Airway epithelial cell (primary cell): Measurements from ENCODE around the genes RTF2 and FAM209B.

DNA sequence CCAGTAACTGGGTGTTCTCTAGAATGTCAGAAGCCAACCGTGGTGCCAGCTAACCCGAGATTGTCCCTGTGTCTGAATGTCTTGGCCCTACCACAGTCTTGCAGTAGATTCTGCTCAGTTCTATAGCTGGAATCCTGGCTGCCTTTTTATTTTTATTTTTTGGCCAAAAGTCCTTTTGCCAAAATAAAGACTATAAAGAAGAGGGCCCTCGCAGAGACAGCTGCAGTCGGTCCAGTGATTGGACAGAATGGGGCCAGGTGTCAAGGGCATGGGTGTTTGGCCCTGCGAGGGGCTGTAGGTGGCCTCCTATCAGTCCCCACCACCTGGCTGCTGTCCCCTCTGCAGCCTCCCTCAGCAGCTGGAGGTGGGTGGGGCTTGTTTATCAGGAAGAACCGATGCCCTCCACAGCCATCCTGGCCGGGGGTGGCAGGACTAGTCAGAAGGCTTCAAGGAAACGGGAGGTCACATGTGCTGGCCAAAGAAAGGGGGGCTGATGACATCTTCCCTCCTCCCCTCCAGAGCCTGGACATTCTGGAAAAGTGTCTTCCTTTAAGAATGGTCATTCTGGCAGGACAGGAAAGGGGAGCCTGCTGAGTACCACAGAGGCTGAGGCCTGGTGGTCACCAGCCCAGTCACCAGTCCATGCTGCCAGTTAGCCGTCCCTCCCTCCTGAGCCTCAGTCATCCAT lies 4.0 kb downstream of the FAM210B start:
- RAMPAGE, long total RNA: no peak

DNA sequence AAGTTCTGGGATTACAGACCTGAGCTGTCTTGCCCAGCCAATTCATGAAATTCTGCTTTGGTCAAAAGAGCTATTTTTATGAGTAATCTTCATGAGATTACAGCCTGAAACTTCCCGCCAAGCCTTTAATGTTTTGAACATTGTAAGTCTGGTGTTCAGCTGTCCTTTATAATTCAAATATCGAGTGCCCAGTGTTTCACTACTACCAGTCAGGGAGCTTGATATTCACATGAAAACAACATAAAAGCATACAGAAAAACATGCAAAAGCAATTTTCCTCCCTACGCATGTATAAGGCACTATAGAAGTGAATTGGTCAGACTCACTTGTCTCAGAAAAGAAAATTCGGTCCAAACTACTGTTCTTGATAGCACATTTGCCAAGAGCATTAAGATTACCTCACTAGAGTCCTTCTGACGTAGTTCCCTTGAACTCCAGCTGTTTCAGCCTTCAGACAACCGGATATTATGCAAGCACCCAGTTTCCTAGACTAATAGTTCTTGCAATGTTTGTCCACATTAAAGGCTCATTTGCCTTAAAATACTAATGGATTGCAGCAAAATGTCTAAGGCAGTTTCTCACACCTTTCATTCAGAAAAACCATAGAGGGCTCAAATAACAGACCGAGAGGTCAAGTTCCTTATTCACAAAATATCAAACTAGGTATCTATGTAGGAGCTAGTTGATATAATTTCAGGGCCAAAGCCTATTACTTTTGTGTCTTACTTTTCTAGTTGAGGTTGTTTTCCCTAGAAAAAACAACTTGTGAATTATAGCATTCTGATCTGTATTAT lies 2.6 kb upstream of the CASS4 start:
- RAMPAGE, long total RNA: no peak

DNA sequence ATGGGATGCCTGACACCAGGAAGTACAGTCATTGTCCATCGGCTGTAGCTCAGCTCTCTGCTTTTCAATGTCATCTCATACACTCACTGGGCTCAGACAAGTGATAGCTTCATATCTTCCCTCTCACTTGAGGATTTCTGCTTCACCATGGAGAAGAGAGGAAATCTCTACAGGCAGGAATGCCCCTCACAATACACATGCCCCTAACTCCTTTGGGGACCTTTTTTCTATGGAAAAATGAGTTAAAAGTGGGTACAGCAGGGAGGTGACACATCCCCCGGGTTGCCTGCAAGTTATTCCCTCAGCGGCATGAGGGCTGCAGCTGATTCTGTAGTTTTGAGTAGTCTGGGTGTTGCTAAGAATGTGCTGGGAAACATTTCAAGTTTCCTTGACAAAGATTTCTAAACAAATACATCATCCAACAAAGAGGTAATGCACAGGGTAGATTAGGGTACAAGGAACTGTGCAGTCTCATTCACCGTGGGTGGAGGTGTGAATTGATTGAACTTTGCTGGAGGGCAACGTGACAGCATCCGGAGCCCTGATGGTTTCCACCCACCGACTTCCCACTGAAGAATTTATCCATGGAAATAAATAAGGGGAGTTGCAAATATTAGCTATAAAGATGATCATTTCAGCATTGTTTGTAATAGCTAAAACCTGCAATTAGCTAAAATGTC lies 21.7 kb downstream of the CASS4 start:
- RAMPAGE, long total RNA: no peak

DNA sequence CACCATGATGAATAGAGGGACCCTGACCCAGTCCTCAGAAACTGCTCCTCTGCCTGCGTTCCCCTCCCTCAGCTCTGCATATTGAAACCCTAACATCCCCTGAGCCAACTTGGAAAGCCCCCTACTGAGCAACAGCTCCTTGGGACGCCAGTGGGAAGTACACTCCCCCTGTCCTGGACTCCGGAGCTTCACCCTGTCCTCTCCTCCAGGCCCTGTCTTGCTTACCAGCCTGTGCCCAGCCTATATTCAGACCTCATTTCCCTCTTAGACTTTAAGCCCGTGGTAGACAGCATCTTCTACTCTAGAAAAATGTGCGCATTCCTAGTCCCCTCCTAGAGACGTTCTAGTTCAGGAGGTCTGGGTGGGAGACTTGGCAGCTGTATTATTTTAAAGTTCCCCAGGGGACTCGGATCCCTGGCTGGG lies 24.2 kb upstream of the RTF2 start:
- RAMPAGE, long total RNA: no peak

DNA sequence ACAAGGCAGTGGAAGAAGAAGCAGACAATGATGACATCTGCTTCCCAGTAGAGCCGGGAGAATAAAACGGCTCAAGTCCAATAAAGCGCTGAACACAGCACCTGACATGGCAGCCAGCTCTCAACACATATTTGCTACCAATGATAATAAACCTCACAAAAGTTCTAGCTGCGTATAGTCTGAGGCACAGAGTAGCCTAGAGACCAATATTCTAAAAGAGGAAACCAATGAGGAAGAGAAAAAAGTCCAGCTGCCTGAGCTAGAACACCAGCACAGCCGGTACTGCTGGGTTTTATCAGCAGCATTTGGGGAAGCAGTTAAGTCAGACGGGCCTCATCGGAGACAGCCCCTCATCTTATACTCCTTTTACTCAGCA lies 2.5 kb upstream of the RTF2 start:
- RAMPAGE, long total RNA: no peak

- RAMPAGE, long total RNA: start-site peak on the plus strand at chr20:56468627-56468690, 946 and 661 reads in 2 replicates
Observed at GRCh38 chr20:56468025-56468783, at the start of gene RTF2. TSS of gene RTF2 (plus strand) at chr20:56468627.

- RAMPAGE, long total RNA: no peak
Observed at GRCh38 chr20:56477496-56477969, 9.1 kb downstream of the RTF2 start.

- RAMPAGE, long total RNA: no peak
Observed at GRCh38 chr20:56532867-56533386, at the start of gene FAM209B. TSS of gene FAM209B (plus strand) at chr20:56533246.

- RAMPAGE, long total RNA: no peak
Observed at GRCh38 chr20:56558868-56559423, 25.9 kb downstream of the FAM209B start.

DNA sequence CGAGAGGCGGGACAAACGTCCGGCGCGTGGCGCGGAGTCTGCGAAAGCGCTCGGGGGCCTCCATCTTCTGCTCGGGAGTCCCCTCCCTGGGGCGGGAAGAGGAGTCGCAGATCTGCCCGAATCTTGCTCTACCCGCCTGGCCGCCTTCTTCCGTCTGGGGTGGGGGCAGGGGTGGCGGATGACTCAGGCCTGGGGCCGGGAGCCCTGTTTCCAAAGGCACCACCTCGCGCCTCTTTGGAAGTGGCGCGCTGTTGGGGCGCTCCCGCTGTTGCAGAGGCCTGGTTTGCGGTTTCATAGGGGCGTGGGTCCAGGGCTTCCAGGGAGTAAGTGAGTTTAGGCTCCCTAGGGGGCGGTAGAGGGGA lies 2.8 kb upstream of the TFAP2C start:
- RAMPAGE, long total RNA: no peak

DNA sequence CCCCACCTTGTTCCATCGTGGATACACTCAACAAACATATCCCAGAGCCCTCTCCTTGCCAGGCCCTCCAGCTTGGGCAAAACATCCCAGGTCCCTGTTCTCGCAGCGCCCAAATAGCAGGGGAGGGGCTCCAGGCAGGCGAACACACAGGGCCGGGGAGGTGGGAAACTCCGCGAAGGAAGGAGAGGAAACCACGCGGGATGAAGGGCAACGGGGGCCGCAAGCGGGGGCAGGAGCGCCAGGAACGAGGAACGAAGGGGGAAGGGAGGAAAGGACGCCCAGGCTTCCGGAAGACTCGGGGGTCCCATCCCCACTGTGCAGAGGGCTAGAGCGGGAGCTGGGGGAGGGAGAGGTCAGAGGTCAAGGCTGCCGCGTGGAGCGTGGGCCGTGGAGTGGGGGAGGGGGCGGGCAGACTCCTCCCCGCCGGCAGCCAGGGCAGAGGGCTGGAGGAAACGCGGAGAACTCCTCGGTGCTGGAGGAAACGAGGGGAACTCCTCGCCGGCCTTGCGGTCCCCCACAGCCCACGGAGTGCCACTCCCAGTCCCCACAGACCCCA lies 1.4 kb upstream of the RBM38 start:
- RAMPAGE, long total RNA: no peak

DNA sequence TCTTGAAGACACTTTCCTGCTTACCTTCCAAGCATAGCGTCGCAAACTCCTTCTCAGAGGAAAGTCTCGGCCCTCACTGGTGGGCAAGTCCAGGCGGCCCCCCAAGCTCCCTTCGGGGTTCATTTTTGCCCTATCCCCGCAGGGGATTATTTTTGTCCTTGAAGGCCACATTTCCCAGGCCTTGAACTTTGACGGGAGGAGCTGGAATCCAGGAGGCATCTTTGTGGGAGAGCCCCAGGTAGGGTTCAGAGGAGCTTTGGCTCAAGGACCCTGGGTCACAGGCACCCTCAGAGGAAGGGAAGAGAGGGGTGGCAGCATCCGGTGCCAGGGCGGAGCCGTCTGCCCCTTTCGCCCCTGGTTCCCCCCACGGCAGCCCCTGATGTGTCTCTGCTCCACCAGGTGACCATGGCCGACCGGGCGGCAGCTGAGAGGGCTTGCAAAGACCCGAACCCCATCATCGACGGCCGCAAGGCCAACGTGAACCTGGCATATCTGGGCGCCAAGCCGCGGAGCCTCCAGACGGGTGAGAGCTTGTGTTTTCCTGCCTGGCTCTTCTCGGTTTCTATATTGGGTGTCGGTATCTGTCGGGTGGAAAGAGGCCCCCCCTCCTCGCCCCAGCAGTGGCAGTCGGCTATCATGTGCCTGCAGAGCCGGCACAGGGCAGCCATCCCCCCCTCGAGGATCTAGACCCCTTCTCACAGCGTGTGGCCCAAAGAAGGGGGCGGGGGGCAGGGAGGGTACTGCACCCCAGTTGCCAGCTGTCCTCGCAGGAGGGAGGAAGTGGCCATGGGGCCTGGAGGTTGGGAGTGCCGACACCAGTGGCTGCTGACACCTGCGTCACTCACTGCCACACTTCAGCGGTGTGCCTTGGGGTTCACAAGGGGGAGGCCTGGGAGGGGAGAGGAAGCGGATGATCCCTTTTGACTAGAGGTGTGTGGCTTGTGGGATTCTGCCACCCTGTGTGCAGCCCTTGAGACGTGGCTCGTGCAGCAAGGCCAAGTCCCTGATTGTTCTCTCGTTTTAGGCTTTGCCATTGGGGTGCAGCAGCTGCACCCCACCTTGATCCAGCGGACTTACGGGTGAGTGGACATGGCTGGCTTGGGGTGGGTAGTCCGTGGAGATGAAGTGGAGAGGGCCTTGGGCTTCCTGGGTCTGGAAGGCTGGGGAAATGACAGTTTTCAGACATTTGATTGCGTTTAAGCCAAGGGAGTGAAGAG lies 1.5 kb downstream of the RBM38 start:
- RAMPAGE, long total RNA: no peak

DNA sequence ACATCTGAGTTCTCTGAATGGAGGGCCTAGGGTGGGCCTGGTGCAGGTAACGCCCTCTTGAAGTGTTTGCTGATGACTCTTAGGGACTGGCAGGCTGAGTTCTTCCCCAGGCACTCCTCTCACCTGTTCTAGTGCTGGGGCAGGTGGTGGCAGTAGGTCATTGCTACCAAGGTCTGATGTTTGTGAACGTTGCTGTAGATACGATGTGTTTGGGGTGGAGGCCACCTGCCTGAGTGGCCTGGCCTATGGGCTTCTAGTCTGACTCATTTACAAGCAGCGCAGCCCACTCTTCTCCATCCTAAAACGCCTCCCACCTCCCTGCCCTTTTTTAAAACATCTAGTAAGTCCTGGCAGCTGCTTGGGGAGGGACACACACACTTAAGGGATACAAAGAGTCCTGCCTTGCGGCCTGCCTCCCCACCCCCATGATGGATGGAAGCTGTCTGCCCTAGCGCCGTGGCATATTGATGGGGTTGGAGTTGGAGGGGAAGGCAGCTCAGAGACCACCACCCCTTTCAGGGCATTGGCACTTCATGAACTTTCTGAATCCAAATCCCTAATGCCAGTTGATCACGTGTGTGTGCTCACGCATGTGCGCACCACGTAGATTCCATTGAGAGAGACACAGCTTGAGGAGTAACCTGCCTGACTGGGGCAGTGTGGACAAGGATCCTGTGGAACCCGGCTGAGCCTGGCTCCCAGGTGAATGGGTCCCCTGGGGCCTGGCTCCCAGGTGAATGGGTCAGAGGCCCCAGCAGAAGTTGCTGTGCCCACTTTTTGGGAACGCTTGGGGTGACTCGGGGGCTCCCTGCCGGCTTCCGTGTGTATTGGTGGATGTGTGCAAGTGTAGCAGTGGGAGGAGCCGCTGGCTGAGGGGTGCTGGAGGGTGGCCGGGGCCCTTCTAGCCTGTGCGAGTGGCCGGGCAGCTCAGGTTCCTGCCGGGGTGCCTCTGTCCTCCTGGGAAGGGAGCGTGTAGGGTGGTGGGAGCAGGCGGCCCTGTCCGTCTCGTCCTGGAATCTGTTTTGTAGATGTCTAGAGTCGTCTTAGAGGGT lies 2.8 kb downstream of the RBM38 start:
- RAMPAGE, long total RNA: no peak

- RAMPAGE, long total RNA: no peak
Observed at GRCh38 chr20:57396142-57396616, 5.0 kb downstream of the RBM38 start.

- RAMPAGE, long total RNA: no peak
Observed at GRCh38 chr20:57409647-57410021, 18.4 kb downstream of the RBM38 start.

GRCh38 chr20:57410022-57410877 lies 19.1 kb downstream of the RBM38 start:
- RAMPAGE, long total RNA: no peak

- RAMPAGE, long total RNA: no peak
Observed at GRCh38 chr20:57435414-57436284, 44.5 kb downstream of the RBM38 start.

DNA sequence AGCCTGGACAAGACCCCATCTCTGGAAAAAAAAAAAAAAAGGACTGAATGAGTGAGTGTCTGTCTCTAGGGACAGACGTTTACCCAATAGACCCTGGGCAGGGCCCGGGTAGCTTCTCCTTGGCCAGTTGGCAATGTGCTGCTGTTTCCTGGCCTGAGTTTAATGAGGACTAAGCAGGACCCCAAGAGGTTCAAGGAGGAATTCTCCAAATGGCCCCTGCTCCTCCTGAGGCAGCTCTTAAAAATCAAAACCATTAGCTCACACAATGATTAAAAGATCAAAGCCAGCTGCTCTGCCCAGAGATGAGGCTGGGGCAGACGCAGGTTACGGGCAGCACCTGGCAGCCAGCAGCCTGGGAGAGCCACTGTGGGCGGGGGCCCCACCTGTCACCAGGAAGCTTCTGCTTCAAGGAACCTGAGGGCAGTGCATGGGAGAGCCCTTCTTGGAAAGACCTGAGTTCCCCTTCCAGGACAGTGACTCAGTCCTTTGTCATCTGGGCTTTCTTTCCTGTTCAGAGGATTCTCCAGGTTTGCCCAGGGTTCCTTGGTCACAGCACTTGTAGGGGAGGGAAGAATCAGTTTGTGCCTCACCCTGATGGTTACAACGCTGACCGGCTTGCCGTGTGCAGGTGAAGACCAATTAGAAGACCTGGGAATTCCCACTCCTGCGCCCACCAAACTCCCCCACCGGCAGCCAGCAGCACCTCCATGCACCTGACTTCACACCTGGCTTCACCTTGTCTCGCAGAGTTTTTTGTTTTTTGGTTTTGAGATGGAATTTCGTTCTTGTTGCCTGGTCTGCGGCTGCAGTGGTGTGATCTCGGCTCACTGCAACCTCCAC lies 2.2 kb downstream of the ZBP1 start:
- RAMPAGE, long total RNA: no peak

DNA sequence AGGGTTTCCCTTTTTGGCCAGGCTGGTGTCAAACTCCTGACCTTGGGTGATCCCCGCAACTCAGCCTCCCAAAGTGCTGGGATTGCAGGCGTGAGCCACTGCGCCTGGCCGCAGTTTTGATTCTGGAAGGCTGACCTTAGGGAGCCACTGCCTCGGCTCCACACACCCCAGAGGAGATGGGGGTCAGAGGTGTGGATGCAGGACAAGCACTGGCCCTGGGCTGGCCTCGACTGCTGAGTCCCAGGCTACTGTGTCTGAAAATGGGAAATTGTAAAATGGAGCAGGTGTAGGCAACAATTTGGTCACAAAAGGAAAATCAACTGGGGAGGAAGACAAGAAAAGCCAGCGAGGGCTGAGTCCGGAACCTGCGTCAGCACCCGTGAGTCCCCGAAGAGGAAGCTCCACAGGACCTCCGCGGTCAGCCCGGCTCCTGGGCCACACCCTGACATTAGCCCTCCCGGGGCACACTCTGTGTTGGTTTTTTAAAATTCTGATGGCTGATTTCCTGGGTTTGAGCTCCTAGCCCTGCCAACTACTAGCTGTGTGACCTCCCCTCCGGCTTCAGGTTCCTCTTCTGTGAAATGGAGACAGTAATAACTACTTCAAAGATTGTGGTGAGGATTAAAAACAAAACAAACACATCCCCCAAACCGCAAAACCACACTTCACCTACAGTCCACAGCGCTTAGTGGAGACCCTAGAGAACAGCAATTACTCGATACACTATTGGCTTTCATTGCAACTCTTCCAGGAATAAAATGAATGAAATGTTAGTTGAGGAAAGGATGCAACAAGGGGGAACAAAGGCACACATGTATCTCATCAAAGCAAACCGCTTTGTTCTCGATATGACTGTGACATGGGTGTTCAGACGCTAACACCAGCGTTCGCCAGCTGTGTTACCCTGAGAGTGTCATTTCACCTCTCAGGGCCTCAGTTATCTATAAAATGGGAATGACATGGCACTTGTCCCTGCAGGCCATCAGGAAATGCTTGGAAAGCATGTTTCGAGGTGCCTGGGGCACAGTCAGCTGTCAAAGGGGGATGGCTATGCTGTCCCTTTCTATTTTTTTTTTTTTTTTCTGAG lies 1.1 kb downstream of the ZBP1 start:
- RAMPAGE, long total RNA: no peak

- RAMPAGE, long total RNA: no peak
Observed at GRCh38 chr20:57704640-57705308, 5.0 kb downstream of the PMEPA1 start.